GM12891 (cell line): ENCODE measurements around the genes DGKB, SNX13, TMEM196 and SP8.

DNA sequence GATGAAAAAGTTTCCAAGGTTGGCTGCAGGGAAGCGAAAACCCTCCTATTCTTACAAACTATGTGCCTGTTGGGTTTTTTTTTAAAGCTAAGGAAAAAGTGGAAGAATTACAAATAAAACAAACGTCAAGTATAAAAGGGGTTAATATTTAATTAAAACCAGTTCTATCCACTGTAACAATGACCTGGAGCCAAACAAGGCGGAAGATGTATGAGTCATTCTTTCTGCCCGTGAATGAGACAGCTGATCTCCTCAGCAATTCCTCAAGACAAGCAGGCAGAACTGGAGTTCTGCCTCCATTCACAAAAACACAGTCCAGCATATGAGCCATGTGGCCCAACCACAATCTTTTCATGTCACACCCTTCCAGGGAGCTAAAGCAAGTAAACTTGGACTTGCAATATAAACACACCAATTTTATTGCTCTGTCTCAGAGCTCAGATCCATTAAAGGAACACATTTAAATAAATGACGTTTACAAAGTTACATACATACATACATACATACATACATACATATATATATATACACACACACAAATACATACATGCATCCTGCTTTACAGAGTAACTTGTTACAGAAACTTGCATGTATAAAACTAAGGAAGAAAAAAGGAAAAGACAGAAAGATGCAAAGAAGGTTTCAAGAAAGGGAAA, 8.3 kb downstream of the ETV1 start:
- RRBS = no CpG with 5 or more reads among the region's 5 CpGs

GRCh38 chr7:14902516-14903059, at the start of gene DGKB:
TSS of gene DGKB (minus strand) at chr7:14902751.
- RRBS = no CpG with 5 or more reads among the region's 17 CpGs

DNA sequence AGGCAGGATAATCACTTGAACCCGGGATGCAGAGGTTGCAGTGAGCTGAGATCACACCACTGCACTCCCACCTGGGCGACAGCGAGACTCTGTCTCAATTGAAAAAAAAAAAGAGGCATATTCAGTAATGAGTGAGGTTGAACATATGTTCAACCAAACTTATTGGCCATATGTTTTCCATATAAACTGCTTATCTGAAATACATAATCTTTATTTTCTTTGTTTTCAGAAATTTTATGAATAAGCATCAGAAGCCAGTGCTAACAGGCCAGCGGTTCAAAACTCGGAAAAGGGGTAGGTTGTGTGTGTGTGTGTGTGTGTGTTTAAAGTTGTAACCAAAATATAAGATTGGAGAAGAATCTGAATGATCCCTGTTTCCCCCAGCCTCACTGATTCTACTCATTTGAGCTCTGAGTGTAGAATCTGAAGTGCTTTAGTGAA, 19.2 kb downstream of the BZW2 start:
- RRBS = no CpG with 5 or more reads among the region's 5 CpGs

GRCh38 chr7:16805532-16805731, 633 bp upstream of the AGR2 start:
- RRBS = no CpG with 5 or more reads among the region's 3 CpGs

GRCh38 chr7:16850523-16851044, 31.2 kb downstream of the AGR3 start:
- RRBS = no CpG with 5 or more reads among the region's 13 CpGs

DNA sequence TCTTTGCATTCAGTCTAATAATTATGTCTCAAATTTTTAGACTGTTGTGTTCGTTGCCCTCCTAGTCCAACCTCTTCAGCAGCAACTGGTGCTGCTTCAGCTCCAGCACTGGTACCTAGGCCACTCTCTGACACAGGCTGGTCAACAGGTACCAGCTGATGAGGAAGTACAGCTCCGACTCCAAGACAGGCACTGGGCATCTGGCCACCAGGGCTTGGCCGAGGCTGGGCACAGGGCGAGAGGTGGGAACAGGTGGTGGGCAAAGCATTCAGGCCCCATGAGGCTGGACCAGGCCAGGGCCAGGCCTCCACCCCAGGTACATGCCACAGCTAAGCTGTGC, 151.4 kb upstream of the AGR3 start:
- RRBS = no CpG with 5 or more reads among the region's 4 CpGs

- RRBS = no CpG with 5 or more reads among the region's 8 CpGs
Measured at GRCh38 chr7:17299780-17300123, 1.3 kb downstream of the AHR start.

GRCh38 chr7:17301056-17301276, 2.5 kb downstream of the AHR start:
- RRBS = no CpG with 5 or more reads among the region's 1 CpG

- RRBS = no CpG with 5 or more reads among the region's 4 CpGs
Measured at GRCh38 chr7:17651759-17652321, 288.5 kb downstream of the SNX13 start.

GRCh38 chr7:17940219-17940913, at the start of gene SNX13:
TSS of gene SNX13 (minus strand) at chr7:17940494.
- RRBS = 1% methylated on average over 25 of the region's 76 CpGs

DNA sequence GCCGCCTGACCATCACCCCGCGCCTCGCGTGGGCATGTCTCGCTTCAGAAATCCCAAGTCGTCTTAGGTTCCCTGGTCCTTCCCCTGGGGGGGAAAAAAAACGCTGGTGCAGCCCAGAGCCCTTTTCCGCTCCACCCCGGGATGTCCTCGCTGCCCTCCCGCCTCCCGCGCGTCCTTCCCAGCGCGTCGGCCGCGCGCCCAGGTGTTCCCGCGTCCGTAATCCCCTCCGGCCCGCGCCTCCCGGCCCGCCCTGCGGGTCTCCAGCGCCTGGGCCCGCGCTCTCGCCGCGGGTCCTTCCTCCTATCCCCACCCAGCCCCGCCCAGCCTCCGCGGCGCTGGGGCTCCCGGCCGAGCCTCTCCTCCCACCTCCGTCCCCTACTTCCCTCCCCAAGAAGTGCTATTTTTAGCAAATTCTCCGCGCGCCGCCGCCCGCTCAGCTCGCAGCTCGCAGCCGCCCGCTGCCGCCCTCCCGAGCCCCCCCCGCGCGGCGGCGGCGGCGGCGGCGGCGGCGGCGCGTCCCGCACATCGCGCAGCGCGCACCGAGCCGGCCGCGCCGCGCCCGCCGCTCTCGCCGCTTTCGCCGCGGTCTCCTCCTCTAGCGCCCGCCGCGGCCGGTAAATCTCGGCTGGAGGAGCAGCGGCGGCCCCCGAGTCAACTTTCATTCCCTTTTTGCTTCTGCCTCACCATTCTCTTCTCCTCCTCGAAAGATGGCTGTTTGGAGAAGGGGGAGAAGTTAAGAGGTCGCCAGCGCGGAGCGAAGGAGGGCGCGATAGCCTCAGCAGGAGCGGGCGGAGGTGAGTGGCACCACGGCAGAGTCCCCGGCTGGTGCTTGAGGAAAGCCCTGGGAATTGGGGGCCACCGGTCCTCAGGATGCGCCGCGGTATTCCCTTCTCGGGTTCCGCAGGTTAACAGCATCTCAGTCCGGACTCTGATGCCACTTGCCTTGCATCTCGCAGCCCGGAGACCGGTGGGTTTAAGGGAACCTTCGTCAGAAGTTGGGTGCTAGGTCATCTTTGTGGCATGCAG, 59.1 kb upstream of the PRPS1L1 start:
- RRBS = 14% methylated on average over 36 of the region's 117 CpGs

GRCh38 chr7:19144879-19145269, 347 bp downstream of the FERD3L start:
- RRBS = 23% methylated on average over 2 of the region's 26 CpGs

- RRBS = no CpG with 5 or more reads among the region's 3 CpGs
Measured at GRCh38 chr7:19707167-19707717, 1.6 kb downstream of the POLR1F start.

- RRBS = no CpG with 5 or more reads among the region's 57 CpGs
Measured at GRCh38 chr7:19772785-19774060, at the start of gene TMEM196. TSS of gene TMEM196 (minus strand) at chr7:19773617.

DNA sequence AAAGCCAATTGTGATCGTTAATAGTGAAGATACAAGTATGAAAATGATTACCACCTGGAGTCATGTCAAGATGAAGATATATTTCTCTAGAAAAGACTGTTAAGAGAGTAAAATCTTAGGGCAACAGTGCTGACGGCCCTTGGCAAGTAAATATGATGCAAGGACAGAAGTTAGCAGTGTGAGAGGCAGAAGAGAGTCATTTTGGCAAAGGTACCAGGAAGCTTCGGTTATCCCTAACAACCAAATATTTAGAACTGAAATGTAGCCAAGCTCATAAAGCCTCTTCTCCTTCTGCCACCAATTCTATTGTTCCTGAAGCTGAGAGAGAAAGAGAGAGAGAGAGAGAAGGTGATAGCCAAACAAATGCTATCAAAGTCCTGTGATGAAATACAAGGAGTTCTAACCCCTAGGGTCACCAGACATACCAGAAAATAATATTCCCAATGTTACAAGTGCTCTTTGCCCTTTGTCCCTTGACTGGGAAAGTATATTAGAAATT, 109.6 kb downstream of the MACC1 start:
- RRBS = no CpG with 5 or more reads among the region's 3 CpGs

GRCh38 chr7:20304118-20304824, 26.4 kb upstream of the ITGB8 start:
- RRBS = no CpG with 5 or more reads among the region's 7 CpGs

- RRBS = 9% methylated on average over 23 of the region's 69 CpGs
Measured at GRCh38 chr7:20784655-20785298, 1.9 kb downstream of the SP8 start.

- RRBS = 6% methylated on average over 8 of the region's 56 CpGs
Measured at GRCh38 chr7:20786435-20787353, at the start of gene SP8. TSS of gene SP8 (minus strand) at chr7:20786886.